Osteocyte (in vitro differentiated cells): ENCODE measurements around a stretch of chr2.

- PRO-cap = no peak
These were observed 49.9 kb downstream of the PLB1 start for GRCh38 chr2:28545662-28546355.

DNA sequence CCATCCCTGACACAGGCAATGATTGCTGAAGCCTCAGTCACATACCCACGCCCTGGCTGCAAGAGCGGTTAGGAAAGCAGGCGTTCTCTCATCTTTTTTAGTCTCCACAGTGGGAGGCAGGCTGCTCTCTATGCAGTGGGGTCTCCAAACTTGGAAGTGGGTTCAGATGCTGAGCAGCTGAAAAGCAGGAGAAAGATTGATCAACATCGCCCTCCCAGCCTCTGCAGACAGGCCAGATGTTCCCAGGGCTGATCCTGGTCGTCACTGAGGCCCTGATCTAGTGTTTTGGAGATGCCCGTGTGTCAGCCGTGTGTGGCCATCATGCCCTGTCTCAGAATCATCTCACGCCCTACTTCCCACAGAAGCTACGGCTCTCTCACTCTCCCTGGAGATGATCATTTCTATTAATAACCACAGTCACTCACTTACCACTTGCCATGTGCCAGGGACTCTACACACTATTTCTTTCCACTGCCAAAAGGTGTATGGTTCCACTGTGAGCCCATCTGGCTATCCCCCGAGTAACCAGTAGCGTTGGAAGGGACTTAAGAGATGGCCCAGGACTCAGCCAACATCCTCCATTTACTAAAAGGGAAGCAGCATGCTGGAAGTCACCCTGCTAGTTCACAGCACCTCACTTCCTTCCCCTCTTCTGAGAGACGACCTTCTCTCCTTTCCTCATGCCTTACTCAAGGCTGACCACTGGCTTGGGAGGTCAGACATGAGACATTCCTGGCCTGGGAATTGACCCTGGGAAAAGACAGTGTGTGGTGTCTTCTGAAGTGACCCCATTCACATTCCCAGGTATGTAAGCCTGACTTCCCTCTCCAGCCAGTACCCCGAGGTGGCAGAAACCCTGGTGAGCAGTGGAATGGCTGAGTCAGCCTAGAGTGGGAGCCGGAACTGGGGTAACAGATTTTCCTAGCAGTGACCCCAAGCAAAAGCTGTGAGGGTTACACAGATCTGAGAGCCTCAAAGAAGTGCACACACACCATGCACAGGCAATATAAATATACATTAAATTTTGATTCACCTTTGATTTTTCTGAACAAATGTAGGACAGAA lies 92.2 kb downstream of the PLB1 start:
- PRO-cap = no peak

GRCh38 chr2:28598348-28599066 lies 102.6 kb downstream of the PLB1 start:
- PRO-cap = no peak

- PRO-cap = no peak
These were observed 103.5 kb upstream of the PPP1CB start for GRCh38 chr2:28648093-28648642.

- PRO-cap = no peak
These were observed 88.9 kb upstream of the PPP1CB start for GRCh38 chr2:28662510-28663301.

GRCh38 chr2:28798407-28798969 lies 12.1 kb upstream of the SPDYA start:
- PRO-cap = no peak

DNA sequence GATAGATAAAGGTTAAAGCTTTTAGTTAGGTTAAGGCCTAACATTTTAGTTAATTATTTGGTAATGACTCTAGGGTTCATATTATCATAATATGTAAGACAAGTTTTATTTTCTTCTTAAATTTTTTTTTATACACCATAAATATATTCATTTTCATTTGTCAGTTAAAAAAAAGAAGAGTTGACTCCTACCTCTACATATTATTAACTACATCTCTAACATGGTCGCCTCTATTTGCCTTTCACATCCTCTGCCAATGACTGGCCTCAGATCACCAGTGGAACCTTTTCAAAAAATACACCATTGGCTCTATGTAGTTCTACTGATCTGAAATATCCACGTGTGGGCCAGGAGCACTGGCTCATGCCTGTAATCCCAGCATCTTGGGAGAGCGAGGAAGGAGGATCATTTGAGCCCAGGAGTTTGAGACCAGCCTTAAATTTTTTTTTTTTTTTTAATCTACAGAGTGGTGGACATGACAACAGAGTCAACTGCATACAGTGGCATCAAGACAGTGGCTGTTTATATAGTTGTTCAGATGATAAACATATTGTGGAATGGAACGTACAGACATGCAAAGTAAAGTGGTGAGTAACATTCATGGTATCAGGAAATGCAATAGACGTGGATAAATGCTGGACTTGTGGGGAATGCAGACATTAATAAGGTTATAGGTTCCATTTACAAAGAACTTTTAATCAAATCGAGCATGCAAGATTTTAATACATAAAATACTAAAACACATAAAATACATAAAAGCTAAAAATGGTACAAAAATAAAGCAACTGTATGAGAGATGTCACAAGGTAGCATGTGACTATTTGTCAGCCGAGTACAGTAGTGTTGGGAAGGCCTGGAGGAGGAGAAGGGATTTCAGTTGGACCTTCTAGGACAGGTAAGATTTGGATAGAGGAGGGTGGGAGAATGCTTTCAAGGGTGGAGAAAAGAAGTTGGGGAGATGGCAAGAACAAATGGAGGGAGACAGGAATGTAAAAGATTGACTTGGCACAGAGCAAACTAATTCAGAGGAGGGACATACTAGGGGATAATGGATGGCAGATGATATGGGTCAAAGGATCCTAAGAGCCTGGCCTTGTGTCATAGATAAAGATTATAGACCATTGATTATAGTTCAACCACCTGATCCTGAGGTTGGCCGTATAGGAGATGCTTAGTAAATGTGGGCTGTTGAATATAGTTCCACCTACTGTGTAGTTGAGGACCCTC lies 11.9 kb downstream of the WDR43 start:
- PRO-cap = no peak

- PRO-cap = no peak
These were observed 731 bp upstream of the CLIP4 start for GRCh38 chr2:29114491-29114877.

DNA sequence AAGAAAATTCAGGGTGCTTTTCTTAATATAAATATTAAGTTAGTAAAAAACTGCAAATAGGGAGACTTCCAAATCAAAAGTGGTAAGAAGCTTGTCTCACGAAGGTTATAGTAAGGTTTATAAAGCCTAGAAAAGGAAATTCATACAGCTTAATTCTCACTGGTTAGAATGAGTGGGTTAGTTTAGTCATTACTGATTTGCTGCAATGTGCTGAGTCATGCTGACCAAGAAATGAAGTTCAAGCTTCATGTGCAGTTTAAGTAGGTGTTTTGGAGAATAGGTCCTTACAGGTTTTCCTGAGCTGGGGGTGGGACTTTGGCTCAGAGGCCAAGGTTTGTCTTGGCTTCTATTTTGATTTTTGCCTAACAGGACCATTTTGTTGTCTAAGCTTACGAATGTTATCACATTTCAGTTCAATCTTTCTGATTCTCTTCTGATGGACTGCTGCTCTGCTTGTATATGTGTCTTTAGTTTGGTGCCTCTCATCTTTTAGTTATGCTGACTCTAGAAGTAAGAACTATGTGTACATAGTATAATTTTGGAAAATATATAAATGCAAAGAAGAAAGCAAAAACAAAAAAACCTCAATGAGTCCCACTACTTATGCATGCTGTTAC lies 15.1 kb downstream of the CLIP4 start:
- PRO-cap = no peak

DNA sequence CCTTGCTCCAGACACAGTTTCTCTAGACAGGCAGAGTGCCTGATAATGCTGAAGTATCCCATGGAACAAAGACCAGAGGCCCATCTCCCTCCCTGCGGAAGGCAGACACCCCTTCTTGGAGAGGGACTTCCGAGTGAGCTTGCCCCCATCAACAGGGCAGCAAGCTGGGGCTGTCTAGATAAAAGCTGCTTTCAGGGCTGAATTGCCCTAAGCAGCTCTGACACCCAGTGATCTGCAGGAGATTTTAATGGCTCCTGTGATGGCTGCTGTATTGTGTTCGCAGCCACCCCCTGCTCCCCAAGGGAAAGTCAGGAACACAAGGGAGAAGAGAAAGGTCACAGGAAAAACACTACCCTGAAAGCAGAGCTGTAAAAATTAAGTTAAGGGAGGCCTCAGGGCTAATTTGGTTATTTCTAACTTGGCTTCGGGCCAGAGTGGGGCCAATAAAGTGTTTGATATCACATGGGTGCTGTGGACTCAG lies 147.4 kb downstream of the CLIP4 start:
- PRO-cap = no peak

GRCh38 chr2:30148168-30148546 lies 1.4 kb downstream of the YPEL5 start:
- PRO-cap = no peak

DNA sequence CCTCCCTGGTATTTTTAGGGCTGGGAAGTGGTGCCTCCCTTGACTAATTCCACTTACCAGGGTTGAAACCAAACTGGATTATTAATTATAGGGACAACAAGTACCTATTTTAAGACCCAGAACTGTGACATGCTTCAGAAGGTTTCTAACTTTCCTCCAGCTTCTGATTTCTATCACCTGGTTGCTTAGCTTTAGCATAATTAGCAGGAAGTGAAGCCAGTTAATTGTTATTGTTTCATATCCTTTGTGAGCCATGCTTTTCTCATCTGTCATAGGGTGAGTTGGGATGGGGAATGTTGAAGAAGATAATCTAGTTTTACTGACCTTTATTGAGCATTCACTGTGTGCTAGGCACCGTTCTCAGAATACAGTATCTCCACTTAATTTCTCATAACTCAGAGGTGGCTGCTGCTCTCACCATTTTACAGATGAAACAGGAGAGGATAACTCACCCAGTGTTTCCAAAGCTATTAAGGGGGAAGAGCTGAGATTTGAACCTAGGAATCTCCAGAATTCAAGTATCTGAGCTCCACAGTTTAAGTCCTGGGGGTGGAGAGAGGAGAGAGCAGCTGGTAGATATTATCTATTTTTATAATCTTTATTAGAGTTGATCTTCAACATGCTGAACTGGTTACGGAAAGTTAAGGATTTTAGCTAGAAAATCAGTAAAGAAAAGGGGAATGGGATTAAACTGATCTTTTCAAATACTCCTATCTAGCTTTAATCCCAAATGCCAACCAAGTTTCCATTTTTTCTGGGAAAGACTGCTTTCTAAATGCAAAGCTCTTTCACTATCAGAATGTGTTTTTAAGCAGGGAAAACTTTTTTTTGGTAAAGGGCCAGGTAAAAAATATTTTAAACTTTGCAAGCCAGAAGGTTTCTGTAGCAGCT lies 3.4 kb downstream of the YPEL5 start:
- PRO-cap = no peak

DNA sequence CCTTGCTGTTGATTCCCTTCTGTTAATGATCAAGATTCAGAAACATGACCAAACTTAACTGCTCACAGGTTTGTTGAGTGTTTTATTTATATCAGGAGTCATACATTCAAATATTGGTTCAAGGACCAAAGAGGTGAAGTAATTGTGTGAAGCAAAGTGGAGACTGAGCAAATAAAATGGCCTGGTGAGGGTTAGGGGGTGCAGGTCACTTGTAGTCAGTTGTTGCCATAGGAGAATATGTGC lies 7.4 kb downstream of the YPEL5 start:
- PRO-cap = no peak

DNA sequence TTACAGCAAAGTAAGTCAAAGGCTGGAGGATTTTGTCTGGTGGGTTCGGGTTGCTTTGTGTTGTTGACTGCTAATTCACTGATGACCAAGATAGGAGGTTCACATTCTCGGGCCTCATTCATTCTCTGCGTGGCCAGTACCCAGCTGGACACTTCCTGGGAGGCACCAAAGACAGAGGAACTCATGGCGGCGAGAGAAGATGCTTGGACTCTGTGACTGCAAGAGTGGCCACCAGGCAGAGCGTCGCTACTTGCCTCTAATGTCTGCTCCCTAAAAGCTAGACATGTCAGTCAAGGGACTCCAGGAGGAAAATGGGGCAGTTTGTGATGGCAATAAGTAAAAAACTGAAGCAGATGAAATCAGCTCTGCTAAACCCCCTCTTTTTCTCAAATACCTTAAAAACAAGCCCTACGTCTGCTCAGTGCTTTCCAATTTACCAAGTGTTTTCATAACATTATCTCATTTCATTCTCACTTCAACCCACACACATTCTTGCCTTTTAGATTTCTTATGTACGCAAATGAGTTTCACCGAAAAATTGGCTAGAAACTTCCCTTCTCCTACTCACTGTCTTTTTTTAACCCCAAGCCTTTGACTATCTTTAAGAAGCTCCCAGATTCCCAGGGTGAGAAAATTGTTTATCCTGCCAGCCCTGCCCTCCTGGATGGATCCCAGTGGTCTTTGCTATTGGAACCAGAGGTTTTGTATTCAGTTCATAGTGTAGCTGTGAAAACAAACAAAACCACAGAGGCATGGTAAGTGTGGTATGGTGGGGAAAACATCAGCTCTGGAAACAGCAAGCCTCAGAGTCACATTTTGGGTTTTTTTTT lies 4.9 kb upstream of the LBH start:
- PRO-cap = no peak

DNA sequence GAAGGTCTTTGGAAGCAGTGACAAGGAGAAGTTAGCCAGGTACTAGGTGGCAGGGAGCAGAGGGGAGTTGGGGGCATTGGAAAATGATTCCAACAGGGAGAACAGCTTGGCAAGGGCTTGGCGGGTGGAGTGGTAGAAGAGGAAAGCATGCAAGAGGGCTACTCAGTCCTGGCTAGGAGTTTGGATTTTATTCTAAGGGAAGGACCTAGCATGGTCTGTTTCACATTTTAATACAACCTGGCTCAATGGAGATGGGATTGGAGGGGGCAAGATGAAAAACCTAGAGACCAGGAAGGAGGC lies 29.1 kb downstream of the LBH start:
- PRO-cap = no peak

DNA sequence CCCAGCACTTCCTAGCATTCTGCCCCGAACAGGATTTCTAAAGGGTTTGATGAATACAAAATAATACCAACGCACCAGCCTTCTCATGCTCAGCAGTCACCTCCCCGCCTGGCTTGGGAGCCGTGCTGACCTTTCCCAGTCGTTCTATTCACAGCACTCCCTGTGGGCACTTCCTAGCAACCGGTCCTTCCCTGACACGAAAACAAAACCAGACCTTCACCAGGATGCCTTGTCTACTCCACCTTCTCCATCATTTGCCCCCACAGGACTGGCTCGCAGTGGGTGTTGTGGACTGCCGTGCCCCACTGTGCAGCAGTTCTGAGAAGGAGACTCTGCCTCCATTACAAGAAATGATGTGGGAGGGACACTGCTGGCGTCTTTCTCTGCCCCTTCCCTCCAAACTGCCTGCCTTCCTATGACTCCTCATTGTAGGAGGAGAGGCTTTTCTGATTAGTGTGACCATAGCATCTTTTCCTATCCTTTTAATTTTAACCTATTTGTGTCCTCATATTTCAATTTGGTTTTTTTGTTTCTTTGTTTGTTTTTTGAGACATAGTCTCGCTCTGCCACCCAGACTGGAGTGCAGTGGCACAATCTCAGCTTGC lies 53.1 kb downstream of the LBH start:
- PRO-cap = no peak

GRCh38 chr2:30403553-30403927 lies 43.5 kb upstream of the LCLAT1 start:
- PRO-cap = no peak

DNA sequence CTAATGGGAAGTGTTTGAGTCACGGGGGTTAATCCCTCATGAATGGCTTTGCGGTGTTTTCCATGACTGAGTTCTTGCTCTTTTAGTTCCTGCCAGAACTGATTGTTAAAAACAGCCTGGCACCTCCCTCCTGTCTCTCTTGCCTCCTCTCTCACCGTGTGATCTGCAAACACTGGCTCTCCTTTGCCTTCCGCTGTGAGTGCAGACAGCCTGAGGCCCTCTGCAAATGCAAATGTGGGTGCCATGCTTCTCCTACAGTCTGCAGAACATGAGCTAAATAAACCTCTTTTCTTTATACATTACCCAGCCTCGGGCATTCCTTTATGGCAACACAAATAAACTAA lies 64.8 kb upstream of the CAPN13 start:
- PRO-cap = no peak

GRCh38 chr2:31227645-31227953 lies 6.4 kb upstream of the EHD3 start:
- PRO-cap = no peak

- PRO-cap = no peak
These were observed 2.4 kb downstream of the SRD5A2 start for GRCh38 chr2:31578154-31578924.